Occipital lobe (tissue), 2 donors: ENCODE measurements around the genes CCR4 and MLH1.

- RAMPAGE, long total RNA, result no peak
Observed at GRCh38 chr3:32438829-32439573, 47.3 kb downstream of the CMTM7 start.

- RAMPAGE, long total RNA, result no peak
Observed at GRCh38 chr3:32448631-32449204, 53.9 kb downstream of the CMTM6 start.

GRCh38 chr3:32569938-32570451 lies 663 bp downstream of the DYNC1LI1 start:
- RAMPAGE, long total RNA, result no peak

- RAMPAGE, long total RNA, result no peak
Observed at GRCh38 chr3:32577462-32578163, 7.0 kb upstream of the DYNC1LI1 start.

- RAMPAGE, long total RNA, result no peak
Observed at GRCh38 chr3:32800391-32800883, 17.4 kb upstream of the TRIM71 start.

DNA sequence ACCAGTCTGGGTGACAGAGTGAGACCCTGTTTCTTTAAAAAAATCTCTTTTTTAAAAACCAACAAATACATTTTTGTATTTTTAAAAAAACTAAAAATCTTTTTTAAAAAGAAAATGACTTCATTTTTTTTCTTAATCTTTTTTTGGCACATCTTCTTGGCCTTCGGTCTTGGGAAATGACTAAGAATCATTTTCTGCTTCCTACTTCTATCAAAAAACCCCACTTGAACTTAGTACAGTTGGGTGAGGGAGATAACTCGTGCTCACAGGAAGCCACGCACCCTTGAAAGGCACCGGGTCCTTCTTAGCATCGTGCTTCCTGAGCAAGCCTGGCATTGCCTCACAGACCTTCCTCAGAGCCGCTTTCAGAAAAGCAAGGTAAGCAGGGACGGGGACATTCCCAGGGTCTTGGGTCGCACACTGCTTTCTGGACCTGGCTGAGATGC lies at the start of gene CCR4:
CCR4 (plus strand) TSS at position 332 of the 446 bp plus-strand sequence.
- RAMPAGE, long total RNA, result no peak

DNA sequence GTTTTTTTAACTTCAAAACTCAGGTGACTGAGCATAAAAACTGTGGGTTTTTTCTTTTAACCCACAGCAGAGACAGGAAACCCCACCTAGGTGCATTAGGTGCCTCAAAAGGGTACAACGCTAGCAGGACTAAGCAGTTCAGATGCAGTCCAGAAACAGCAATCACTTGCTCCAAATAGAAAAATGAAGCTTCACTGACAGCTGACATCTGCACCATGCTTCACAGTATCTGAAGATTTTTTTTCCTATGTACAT lies 52.2 kb downstream of the GLB1 start:
- RAMPAGE, long total RNA, result no peak

DNA sequence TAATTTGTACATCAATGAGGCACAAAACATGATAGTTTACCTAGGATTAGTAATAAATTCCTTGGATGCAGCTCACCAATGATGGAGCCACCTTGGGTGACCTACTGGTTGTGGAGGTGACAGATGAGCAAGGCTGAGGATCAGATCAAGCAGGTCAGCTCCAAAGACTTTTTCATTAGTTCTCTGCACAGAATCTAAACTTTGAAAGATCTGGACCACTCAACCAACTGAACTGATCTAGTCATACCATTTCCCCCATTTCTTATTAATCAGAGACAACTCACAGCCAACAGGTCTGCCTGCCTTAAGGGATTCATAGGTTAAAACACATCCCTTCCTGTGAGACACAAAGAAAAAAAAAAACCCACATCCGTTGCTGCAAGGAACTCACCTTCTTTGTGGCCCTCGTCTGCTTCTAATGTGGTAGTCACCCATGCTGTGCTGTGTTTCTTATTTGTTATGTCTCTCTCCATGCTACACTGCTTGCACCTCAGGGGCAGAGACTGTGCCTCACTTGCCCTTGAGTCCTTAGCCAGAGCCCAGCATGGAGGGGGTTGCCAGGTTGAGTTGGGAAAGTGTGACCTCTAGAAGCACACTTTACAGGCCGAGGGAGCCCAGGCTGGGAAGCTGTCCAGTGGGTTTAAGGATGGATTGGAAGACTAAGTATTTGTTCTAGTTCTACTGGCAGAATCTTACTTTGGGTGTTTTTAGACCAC lies 49.2 kb downstream of the GLB1 start:
- RAMPAGE, long total RNA, result no peak

DNA sequence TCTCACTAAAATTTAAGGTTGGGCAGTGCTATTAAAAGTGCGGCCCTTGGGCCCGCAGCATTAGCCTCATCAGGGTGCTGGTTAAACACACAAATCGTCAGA lies 417 bp upstream of the CRTAP start:
- RAMPAGE, long total RNA, result no peak

- RAMPAGE, long total RNA, result no peak
Observed at GRCh38 chr3:34202964-34203427, 404.6 kb downstream of the PDCD6IP start.

GRCh38 chr3:35679360-35680029 lies 40.2 kb downstream of the ARPP21 start:
- RAMPAGE, long total RNA, result no peak

DNA sequence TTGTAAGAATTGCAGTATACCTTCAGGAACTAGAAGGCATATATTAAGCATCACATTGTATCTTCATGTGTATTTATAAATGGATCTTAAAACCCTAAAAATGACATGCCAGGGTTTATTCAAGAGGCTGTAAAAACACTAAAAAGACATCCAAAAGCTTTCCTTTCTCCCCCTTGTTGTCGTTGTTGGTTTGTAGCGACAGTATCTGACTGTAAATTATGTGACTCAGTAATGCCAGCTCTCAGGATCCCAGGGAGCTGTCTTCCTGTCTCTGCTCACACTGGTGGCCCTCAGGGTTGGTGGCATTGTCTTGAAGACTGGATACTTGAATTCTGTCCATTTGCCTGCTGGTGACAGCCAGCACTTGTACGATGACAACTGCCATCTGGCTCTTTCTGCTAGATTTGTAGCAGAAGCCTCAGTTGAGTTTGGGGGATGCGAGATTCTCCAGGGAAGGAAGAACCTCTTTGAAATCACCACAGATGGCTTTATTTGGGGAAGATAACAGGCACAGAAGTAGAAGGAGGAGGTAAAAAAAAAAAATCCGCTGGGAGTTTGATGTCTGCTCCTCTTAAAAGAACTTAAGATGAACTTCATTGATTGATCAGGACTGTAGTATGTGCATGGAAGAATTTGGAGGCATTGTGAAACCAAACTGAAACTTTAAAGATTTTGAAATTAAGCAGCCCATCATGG lies 120.8 kb downstream of the ARPP21 start:
- RAMPAGE, long total RNA, result no peak

- RAMPAGE, long total RNA, result no peak
Observed at GRCh38 chr3:36989062-36990033, 3.6 kb downstream of the EPM2AIP1 start.

- RAMPAGE, long total RNA, result start-site peak on the plus strand at chr3:36993510-36993542, 282 and 202 reads in 2 replicates; start-site peak on the plus strand at chr3:36993773-36993835, 102 and 50 reads in 2 replicates
Observed at GRCh38 chr3:36993315-36994135, at the start of gene MLH1. TSS of gene MLH1 (plus strand) at chr3:36993518.

DNA sequence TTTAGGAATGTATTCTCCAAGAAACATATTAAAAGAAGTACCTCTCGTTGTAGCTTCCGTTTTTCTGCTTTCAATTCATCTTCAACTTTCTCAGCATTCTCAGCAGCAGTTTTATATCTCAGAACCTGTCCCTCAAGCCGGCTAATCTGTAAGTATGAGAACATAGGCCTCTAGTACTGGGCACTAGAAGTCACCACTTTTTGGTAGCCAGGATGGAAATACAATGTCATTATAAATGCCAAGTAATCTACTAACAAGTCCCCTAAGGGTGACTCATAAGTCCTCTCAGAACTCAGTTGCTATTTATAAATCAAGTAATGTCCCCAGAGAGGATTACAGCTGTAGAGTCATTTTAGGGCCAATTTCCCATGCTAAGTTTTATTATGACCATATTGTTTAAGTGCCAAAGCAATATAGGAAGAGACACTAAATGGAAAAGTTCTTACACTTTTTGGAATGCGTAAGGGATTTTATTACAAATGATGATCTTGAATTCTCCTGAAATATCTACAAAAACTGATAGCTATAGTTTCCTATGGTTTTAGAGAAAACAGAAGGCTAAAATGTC lies 61.1 kb downstream of the MLH1 start:
- RAMPAGE, long total RNA, result no peak

DNA sequence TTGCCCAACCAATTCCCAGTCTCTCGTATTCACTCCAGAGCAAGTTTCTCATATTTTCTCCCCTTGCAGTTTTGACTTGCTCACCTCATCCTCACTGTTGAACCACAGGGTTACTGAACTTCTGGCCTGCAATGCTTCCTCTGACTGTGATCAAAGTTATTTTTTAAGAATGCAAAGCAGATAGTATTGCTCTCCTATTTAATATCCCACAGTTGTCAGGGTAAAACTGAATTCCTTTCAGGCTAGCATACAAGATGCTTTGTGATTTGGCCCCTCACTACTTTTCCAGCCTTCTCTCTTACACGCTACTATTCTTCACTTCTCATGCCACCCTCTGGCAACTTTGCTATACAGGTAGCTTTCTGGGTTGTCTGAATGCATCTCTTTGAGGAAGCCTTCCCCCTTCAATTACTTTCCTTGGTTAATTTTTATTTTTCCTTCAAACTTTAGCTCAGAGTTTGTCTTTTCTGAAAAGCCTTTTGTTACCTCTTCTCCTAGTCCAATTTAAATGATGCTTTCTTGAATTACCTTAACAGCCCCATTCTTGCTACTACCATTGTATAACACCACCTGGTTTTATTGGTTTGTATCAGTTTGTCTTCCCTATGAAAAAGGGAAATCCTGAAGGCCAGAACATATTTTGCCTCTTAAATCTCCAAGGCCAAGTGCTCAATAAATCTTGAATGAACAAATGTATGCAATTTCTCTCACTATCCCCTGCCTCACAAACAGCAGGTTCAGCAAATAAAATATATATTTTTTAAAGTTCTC lies 80.7 kb downstream of the LRRFIP2 start:
- RAMPAGE, long total RNA, result no peak

GRCh38 chr3:37302519-37303336 lies 59.7 kb downstream of the GOLGA4 start:
- RAMPAGE, long total RNA, result no peak

GRCh38 chr3:37492916-37493501 lies 41.1 kb downstream of the ITGA9 start:
- RAMPAGE, long total RNA, result no peak

GRCh38 chr3:37588698-37589331 lies 136.9 kb downstream of the ITGA9 start:
- RAMPAGE, long total RNA, result no peak

DNA sequence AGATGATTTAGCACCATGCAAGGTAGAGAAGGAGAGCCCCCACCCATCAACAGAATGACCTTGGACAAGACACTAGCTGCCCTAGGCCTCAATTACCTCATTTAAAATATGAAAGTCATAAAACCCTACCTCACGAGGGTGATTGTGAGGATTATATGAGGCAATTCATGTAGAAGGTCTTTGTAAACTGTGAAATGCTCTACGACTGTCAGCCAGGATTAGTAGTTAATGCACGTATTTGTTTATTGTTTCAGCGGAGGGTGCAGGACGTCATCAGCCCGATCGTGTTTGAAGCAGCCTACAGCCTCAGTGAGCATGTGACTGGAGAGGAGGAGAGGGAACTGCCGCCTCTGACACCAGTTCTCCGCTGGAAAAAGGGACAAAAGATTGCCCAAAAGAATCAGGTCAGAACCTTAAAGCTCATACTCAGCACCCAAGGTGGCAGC lies 177.0 kb downstream of the ITGA9 start:
- RAMPAGE, long total RNA, result no peak